Metastatic Breast Carcinoma in the Brain (tissue), 10 donors: ENCODE measurements around the gene CAMTA2.

DNA sequence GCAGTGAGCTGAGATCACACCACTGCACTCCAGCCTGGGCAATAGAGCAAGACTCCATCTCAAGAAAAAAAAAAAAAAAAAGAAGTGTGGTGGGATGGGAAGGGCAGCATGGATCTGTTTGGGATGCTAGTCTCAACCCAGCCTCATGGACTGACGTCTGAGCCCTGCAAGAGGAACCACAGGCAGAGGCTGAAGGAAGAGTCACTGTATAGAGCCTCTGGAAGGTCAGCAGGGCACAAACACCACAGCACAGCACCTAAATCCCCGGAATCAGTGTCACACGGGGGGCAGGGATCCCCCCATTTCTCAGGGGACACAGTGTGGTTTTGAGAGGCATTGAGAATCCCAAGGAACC, 10.9 kb upstream of the CXCL16 start:
- PRO-cap, 10 experiments: no peak in any of the 10 experiments

DNA sequence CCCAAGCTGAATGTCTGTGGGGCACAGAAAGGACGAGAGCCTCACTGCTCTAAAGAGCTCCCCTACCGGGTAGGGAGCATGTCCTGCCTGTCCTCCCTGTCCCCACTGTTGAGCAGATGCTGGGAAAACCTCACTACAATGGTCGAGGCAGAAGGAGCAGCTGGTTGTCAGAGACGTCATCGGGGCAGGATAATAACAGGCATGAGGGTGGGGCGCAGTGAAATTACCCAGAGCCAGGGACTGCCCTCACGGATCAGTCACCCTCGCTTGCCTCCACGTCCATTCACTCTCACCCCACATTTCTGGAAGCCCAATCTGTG, 543 bp downstream of the TM4SF5 start:
- PRO-cap, 10 experiments: no peak in any of the 10 experiments

- PRO-cap, 10 experiments: no peak in any of the 10 experiments
Measured at GRCh38 chr17:4787344-4787543, 1.1 kb upstream of the VMO1 start.

DNA sequence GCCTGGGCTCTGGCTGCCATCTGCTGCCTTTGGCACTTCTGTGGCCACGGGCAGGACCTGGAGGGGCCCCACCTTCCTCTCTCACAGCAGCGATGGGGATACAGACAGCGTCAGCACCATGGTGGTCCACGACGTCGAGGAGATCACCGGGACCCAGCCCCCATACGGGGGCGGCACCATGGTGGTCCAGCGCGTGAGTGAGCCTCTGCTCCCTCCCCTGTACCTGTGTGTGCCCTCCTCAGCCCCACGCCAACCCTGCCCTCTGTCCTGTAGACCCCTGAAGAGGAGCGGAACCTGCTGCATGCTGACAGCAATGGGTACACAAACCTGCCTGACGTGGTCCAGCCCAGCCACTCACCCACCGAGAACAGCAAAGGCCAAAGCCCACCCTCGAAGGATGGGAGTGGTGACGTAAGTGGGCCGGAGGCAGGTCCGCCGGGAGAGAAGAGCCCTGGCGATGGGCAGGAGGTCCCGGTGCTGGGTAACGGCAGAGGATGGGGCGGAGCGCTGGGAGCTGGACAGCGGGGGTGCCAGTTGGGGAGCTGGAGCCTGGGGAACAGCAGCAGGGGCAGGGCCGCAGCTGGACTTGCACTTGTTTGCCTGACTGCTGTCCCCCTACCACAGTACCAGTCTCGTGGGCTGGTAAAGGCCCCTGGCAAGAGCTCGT, 5.3 kb upstream of the C17orf107 start:
- PRO-cap, 10 experiments: peak in 1 of 10 experiments; most common minus-strand start position 442 of the sequence (in 1)

DNA sequence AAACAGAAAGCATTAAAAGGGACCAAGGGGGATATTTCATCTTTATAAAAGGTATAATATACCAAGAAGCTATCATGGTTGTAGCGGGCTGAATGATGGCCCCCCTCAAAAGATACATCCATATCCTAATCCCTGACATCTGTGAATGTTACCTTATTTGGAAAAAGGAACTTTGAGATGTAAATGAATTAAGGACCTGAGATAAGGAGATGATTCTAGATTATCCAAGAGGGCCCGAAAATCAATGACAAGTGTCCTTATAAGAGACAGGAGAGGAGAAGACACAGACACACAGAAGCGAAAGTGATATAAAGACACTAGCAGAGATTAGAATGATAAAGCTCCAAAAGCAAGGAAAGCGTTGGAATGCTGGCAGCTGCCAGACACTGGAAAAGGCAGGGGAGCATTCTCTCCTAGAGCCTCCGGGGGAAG, 12.6 kb upstream of the GP1BA start:
- PRO-cap, 10 experiments: no peak in any of the 10 experiments

GRCh38 chr17:4939217-4939766, 554 bp downstream of the SLC25A11 start:
- PRO-cap, 10 experiments: no peak in any of the 10 experiments

DNA sequence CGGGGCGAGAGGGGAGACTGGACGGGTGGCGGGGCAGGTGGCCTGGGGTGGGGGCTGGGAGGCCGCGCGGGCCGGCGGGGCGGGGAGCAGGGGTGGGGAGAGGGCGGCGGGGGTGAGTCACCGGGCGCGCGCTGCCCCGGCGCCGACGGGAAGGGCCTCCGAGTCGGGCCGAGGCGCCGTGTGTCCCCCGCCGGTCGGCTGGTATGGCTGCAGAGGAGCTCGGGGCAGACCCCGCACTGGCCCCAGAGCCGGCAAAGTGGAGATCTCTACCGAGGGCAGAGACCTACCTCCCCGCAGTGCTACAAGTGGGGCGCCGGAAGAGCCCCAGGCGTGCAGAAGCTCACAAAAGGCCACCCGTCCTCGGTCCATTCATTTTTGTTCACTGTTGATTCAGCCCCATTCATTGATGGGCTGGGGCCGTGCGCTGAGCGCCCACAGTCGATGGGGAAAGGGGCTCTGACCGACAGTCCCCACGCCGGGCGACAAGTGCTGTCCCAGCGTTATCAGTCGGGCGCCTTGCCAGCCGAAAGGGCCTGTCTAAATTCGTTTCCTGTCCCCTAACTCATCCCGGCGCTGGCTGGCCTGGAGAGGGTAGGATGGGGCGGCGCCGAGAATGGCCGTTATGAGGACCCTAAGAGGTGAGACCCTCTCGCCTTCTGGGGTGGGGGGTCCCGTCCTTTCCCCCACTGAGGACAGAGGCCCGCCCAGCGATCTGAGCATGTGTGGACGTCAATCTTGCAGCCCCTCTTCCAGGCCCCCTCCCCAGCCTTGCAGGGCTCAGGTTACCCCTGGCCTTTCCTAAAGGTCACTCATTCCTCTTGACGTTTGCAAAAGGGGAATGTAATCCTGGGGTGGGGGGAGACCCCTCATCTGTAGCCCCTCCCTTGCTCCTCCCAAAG, 677 bp upstream of the ENO3 start:
- PRO-cap, 10 experiments: peak in 10 of 10 experiments; most common plus-strand start position 161 of the sequence (in 9)

DNA sequence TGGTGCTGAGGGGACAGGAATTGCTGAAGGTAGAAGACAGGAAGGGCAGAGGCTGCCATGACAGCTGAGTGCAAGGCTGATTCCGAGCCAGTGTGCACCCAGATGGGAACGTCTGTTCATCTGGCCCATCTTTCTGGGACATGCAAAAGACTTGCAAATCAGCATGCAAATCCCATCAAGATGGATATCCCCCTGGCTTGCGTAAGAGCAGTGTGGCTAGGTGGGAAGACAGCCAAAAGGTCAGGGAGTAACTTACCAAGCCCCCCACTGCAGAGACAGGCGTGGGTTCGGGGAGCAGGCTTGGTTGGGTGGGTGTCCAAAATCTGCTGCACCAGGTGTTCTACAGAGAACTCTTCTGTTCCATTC, 6.5 kb downstream of the CAMTA2 start:
- PRO-cap, 10 experiments: no peak in any of the 10 experiments

DNA sequence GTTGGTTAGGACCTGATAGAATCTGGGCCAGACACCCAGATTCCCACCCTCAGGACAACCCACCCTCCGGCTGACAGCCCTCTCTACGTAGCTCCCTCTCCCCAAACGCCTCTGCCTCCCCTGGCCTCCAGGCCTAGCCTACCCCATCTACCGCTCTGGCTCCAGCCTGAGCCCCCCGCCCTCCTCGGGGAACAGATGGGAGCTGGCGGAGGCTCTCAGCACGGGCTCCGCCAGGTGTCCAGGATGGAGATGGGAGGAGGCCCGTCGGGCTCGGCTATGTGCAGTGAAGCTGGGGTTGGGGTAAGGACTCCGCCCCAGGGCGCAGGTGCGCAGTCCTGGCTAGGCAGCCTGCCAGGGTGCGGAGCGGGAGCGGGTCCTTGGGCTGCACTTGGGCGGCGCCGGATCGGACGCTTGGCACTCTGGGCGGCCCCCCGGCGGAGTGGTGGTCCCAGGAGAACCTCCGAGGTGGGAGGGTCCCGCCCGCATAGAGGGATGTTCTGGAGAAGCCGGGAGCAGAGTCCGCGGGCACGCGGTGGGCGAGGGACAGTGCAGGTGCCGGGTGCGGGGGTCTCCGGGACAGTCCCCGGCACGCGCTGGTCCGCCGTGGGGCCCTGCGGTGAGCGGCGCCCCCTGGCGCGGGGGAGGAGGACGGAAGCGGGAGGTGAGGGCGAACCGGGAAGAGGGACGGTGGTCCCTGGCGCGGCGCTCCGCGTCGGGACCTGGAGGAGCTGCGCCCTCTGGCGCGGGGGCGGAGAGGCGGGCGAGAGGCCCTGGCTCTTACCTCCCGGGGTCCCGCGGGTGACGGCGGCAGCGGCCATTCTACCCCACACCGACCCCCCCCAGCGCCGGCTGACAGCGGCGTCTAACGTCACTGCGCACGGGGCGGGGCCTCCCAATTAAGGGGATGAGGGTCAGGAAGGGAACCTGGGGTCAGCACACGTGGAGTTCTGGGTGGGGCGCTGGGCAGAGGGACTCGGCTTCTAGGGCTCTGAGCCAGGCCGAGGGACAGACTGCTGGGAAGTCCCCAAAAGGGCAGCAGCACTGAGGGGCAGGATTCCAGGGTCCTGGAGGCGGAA, at the start of gene CAMTA2:
CAMTA2 (minus strand) TSS at position 864 of the 1,076 bp plus-strand sequence.
- PRO-cap, 10 experiments: peak in 10 of 10 experiments; most common plus-strand start position 899 of the sequence (in 5); most common minus-strand start position 851 of the sequence (in 9)

- PRO-cap, 10 experiments: no peak in any of the 10 experiments
Measured at GRCh38 chr17:5254882-5255515, 20.3 kb upstream of the SCIMP start.

DNA sequence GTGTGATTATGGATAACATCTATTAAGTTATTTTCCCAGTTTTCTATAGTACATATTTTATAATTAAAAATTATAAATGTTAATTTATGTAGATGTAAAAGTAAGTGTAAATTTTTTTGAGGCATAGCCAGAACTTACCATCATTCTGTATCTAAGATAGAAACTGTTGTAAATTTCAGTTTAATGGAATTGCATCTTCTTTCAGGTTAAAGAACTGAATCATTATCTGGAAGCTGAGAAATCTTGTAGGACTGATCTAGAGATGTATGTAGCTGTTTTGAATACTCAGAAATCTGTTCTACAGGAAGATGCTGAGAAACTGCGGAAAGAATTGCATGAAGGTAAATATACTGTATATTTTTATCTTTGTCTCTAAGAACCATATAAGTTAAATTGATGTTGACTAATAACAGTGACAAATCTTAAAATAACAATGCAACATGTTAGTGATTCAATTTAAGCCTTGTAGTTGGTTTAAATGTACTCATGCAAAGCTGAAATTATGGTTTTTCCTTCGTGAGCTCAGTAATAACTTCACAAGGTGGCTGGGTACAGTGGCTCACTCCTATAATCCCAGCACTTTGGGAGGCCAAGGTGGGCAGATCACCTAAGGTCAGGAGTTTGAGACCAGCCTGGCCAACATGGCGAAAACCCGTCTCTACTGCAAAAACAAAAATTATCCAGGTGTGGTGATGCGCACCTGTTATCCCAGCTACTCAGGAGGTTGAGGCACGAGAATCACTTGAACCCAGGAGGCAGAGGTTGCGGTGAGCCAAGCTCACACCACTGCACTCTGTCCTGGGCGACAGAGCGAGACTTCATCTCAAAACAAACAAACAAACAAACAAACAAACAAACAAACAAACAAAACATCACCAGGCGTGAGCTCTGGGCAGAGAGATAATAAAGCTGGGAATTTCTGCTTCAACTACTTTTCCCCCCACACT, 64.8 kb downstream of the RABEP1 start:
- PRO-cap, 10 experiments: no peak in any of the 10 experiments

- PRO-cap, 10 experiments: no peak in any of the 10 experiments
Measured at GRCh38 chr17:5504899-5505325, 4.1 kb upstream of the ENSG00000286190 start.

- PRO-cap, 10 experiments: no peak in any of the 10 experiments
Measured at GRCh38 chr17:6406405-6406858, 28.5 kb downstream of the AIPL1 start.

GRCh38 chr17:6455047-6455875, 11.0 kb downstream of the PIMREG start:
- PRO-cap, 10 experiments: peak in 2 of 10 experiments; most common plus-strand start chr17:6455568 (in 1); most common minus-strand start chr17:6455521 (in 2)

DNA sequence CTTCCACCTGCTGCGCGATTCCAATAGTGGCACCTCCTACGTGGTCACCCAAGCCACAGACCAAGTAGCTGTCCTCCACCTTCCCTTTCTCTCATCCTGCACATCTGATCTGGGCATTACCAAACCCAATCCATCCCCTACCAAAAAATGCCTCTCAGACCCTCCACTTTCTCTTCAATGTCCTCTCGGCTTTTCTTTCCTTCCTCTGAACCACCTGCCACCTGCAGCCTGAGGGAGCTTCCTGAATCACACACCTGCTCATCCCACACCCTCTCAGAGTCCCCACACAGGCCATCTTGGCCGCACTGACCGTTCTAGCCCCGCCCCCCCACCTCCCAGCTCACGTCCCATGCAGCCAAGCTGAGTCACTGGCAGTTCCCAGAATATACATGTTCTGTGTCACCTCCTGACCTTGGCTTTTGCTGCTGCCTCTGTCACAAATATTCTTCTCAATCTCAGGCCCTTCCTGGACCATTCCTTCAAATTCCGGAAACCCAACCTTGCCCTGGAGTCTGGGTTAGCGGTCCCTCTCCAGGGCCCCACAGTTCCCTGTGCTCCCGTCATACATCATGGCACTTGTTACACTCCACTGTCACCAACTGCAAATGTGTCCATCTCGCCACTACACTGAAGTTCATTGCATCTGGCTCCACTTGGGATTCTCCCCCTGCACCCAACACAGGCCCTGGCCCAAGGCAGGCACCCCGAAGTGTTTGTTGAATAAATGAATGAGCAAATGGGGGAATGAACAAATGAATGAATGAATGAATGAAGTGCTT, 12.7 kb downstream of the PIMREG start:
- PRO-cap, 10 experiments: peak in 1 of 10 experiments; most common minus-strand start position 275 of the sequence (in 1)

DNA sequence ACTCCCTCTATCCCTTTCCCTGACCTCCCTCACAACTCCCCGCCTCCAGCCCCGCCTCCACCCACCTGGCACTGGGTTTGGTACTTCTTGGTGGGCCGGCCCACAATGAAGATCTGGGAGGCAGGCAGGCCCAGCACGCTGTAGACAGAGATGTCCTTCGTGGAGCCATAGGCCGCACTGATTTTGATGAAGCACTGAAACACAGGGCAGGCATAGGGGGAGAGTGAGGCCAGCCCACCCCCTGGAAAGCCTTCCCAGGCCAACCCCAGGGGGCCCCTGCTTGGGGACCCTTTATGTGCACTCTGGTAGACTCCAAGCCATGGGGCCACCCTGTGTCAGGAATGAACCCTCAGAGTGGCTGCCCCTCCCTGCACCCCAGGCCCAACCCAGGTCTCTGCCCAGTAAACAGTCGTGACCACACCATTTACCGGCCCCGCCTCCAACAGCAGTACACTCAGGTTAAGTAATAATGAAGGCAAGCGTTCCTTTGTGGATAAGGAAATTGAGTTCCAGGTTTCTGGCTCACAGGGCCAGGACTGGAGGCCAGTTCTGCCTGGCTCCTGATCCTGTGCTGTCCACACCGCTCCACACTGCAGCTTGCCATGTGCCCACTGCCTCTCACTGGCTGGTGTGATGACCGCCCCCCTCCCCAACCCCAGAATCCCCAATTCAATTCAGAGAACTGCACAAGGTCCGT, 13.4 kb downstream of the PIMREG start:
- PRO-cap, 10 experiments: no peak in any of the 10 experiments

GRCh38 chr17:6476432-6476892, 32.2 kb downstream of the PIMREG start:
- PRO-cap, 10 experiments: no peak in any of the 10 experiments

DNA sequence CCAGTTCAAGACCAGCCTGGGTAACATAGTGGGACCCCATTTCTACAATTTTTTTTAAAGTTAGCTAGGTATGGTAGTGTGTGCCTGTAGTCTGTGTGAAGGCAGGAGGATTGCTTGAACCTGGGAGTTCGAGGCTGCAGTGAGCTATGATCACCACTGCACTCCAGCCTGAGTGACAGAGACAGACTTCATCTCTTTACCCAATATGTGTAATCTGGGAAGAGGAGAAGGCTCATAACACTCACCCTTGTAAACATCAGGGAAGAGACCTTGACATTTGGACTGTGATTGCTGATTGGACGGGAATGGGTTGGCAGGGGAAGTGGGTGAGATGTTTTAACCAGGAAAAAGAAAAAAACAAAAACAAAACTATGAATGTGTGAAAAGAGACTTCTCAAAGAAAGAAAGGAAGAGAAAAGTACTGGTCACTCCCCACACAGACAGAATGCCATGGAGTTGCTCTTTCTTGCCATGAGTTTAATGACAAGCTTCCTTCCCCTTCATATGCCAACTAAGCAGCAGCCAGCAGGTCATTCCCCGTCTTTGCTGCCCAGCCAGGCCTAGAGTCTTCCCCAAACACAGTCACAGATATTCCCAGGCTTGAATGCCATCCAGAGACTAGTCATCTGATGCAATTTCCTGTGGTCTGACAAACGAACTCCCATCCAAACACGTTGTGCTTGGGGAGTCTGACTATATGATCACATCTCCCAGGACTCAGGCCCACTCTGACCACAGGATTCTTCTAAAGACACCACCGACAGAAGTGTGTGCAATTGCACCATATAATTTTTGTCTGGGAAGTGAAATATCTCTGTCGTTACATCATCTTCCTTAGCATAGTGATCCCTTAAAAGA, 3.6 kb upstream of the XAF1 start:
- PRO-cap, 10 experiments: peak in 4 of 10 experiments; most common plus-strand start position 704 of the sequence (in 1); most common minus-strand start position 562 of the sequence (in 4)

DNA sequence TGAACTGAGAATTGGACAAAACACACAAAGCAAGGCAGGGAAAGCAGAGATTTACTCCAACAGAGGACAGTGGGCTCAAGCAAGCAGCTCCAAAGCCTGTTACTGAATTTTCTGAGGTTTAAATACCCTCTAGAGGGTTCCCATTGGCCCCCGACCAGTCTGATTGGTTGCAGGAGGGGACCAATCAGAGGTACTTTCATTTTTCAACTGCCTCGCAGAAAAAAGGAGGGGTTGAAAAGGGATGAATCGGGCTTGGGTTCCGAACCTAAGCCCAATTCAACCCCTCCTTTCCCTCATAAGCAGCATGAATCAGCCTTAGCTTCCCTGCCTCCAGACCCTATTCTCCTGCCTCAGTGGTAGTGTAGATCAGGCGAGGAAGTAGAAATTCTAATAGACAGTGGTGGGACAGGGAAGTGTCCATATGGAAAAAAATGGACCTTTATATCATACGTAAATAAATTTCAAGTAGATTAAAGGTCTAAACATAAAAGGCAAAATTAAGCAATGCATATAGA, 55.5 kb upstream of the ALOX12 start:
- PRO-cap, 10 experiments: peak in 5 of 10 experiments; most common plus-strand start position 234 of the sequence (in 5); most common minus-strand start position 94 of the sequence (in 3)

DNA sequence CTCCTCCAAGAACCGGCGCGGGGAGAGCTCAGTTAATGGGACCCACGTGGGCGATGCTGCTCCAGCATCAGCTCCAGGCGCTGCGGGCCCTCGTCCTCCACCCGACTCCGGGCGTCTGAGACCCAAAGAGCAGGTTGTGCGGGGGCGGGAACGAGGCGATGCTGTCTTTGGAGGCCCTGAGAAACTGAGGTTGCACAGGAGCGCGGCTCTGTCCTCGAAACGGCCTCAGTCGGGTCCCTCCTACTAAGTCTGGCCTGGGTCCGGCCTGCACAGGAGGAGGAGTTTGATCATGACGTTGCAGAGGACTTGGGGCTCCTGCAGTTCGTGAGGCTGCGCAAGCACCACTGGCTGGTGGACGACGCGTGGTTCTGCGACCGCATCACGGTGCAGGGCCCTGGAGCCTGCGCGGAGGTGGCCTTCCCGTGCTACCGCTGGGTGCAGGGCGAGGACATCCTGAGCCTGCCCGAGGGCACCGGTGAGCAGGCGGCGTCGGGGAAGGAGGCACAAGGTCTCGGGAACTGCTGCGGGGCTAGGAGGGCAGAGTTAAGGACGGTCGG, 782 bp downstream of the ALOX12 start:
- PRO-cap, 10 experiments: peak in 1 of 10 experiments; most common plus-strand start position 344 of the sequence (in 1); most common minus-strand start position 186 of the sequence (in 1)